Islet of Langerhans (tissue), 1 donor: ENCODE results near the gene ADAM17.

- RRBS = no CpG with 5 or more reads among the region's 24 CpGs
Measured at GRCh38 chr2:8645052-8645446, 36.8 kb upstream of the ID2 start.

DNA sequence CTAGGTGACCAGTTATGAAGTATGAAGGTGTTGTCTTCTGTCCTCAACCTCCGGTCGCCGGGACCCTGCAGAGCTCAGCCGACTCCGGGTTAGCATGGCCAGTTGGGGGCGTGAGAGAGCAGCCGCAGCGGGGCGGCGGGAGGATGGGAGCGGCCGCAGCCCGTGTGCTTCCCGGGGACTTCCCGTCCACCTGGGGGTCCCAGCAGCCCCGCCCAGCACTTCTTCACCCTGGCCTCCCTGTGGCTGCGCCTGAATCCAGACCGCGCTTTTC is 11.4 kb downstream of the ID2 start:
- RRBS = 5% methylated on average over 6 of the region's 19 CpGs

DNA sequence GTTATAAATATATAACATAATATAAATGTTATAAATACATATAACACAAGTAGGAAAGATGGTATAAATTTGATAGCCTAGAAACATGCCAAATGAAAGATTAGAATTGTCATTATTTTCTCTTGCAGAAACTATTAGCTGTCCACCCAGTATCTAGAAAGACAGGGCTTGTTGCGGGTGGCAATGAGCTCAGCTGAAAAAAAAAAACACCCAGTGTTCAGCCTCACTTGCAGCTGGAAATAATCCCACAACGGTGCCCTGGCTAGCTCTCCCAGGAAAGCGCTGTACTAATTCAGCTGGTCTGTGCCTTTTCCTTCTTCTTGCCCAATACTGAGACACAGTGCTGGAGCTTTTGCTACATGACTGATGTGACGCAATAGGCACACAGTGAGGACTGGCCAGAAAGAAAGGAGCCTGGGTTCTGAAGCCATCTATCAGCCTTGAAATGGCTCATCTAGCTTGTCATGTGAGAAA is 16.2 kb downstream of the KIDINS220 start:
- RRBS = no CpG with 5 or more reads among the region's 4 CpGs

DNA sequence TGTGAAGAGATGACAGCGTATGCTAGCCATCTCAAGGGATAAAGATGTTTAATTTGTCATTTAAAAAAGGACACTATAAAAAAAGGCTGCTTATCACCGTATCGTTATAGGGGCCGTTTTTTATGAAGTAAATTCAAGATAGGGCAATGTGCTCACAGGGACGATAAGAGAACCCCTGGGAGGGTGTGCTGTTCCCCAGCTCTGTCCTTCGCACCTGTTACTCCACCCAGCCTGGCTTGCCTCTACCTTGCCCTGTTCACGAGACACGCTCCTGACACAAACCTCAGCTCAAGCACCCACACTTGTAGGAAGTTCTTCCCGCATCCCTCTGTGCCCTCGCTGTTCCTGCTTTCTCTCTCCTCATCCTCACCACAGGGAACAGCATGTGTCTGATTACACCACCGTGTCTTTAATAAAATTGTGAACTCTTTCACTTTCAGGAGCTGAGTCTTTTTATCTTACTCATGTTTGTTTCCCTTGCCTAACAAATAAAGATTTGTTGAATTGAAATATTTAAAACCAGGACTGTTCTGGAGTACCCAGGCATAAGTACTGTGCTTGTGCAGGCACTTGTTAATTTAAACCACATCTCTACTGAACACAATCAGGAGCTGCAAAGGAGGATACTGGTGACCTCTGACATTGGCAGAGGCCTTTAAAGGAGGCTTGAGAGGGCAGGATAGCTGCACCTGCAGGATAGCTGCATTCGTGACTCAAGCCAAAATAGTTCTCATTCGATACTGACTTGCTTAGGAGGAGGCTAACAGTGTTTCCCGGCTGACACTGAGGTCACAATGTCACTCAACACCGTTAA is 26.1 kb upstream of the KIDINS220 start:
- RRBS = no CpG with 5 or more reads among the region's 15 CpGs

DNA sequence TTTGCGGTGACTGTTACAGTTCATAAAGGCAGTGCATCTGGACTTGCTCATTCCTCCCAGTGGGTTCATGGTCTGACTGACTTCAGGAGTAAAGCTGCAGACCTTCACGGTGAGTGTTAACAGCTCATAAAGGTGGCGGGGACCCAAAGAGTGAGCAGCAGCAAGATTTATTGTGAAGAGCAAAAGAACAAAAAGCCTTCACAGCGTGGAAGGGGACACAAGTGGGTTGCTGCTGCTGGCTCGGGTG is 65.2 kb upstream of the KIDINS220 start:
- RRBS = no CpG with 5 or more reads among the region's 5 CpGs

GRCh38 chr2:9170718-9171326 is 35.8 kb upstream of the ASAP2 start:
- RRBS = no CpG with 5 or more reads among the region's 8 CpGs

- RRBS = 4% methylated on average over 14 of the region's 32 CpGs
Measured at GRCh38 chr2:9207696-9208891, 1.5 kb downstream of the ASAP2 start.

DNA sequence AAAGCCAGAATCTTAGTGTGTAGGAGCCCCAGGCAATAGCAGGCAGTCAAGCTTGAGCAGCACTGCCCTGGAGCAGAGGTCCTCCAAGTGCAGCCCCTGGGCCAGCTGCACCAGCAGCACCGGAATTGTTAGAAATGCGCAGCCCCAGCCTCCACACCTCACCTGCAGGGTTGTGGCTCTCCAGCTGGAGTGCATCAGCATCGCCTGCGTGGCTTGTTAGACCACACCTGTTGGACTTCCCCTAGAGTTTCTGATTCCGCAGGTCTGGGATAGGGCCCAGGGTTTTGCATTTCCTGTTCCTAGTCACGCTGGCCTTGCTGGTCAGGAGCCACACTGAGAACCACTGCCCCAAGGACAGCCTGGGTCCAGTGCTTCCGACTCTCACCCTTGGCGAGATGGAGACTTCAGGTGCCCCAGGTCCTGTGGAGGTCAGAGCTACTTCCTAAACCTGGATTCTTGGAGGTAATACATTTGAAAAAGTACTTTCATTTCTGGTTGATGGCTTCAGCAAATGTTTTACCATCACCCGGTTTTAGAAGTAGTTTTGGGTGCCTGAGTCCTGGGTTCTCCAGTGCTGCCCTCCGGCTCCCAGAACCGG is 100.4 kb downstream of the ASAP2 start:
- RRBS = 92% methylated on average over 1 of the region's 11 CpGs

DNA sequence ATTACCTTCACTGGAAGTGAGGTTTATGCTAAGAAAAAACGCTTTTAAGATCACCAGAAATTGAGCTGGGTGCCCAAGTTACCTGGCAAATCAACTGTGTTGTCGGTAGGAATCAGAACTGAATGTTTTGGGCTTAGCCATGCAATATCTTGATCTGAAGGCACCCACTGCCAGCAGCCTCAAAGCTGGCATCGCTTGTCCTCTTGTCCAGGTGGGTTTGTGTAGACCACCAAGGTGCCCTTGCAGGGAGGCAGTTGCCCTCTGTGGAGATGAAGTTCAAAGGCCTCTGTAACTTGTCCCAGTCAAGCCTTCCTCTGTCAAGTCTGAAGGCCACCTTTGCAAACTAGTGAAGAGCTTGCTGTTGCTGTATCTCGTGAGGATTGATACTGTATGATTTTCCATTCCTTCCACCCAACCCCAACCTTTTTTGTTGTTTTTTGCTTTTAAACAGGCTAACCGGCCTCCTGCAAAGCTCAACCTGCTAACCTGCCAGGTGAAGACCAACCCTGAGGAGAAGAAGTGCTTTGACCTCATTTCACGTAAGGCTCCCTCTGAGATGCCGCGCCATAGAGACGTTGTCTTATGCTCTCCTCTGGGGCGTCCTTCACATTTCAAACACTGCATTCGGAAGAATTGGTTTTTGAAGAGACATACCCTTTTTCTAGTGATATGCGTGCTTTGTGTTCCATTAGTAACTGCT is 72.8 kb downstream of the ITGB1BP1 start:
- RRBS = no CpG with 5 or more reads among the region's 12 CpGs

DNA sequence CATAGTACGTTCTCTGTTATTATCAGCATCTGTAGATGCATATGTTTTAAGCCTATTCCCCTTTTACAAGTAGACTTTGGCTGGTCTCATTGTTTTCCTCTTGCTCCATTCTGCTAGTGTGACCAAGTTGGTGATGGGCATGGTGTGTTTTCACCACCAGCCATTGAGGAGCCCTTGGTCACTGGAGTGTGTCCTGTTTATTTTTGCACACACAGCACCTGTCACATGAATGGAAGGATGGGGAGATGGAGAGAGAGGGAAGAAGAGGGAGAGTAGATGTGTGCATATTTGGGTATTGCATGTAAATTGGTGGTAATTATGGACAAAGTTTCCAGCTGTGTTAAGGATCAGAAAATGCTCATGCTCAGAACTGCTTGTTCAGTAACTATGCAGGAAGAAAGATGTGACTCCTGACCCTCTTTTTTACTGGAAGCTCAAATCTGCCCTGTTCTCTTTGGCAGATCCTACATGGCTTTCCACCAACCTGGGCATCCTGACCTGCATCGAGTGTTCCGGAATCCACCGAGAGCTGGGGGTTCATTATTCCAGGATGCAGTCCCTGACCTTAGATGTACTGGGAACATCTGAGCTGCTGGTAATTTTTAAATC is 64.9 kb downstream of the ITGB1BP1 start:
- RRBS = no CpG with 5 or more reads among the region's 4 CpGs

DNA sequence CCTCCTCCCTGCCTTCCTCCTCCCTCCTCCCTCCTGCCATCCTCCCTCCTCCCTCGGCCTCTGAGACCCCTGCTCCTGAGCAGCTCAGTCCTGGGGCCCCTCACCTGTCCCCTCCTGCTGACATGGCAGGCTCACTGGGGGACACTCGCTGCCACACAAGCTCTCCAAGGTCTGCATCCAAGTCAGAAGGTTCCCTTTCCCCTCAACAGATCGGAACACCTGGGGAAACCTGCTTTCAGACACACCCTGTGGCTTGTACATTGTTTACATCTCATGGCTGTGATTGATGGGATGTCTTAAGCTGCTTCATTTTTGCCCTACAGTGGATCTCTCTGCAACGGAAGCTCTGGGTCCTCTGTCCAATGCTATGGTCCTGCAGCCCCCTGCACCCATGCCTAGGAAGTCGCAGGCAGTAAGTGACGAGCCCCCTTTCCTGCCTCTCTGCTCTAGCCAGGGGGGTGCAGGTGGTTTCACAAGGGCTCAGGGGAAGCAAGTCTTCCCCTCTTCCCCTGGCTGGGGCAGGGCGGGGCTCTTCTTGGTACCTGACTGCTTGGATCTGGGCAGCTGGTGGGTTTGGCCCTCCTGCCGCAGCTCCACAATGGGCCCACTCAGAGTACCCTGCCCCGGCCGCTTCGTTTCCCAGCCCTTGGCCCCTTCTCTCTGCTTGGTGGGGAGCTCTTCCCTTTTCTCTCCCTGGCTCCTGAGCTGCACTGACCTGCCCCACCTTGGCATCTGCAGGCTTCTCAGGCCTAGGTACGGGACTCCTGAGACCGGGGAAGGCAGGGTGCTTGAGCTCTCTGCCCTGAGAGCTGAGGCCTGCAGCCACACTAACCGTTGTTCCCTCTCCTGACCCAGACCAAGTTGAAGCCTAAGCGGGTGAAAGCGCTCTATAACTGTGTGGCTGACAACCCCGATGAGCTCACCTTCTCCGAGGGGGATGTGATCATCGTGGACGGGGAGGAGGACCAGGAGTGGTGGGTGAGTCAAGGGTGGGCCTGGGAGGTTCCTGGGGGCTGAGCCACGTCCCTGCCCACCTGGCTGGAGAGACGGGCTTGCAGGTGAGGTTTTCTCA is 22.6 kb downstream of the ITGB1BP1 start:
- RRBS = no CpG with 5 or more reads among the region's 22 CpGs

DNA sequence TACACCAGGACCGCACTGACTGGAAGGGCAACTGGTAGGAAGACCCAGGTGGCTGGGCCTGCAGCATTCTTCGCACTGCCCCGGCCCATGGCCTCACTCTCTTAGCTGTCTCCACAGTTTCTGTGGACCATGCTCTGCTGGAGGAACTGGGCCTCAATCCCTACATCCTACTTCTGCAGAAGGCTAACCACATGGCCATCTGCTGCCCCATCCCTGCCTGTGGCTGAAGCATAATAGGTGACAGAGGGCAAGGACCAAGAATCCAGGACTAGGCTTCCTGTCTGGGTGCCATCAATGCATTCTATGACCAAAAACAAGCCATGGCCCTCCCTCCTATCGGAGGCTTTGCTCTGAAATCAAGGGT is 17.1 kb downstream of the IAH1 start:
- RRBS = no CpG with 5 or more reads among the region's 4 CpGs

GRCh38 chr2:9554737-9555148 is 887 bp downstream of the ADAM17 start:
- RRBS = no CpG with 5 or more reads among the region's 8 CpGs

- RRBS = 3% methylated on average over 22 of the region's 66 CpGs
Measured at GRCh38 chr2:9555614-9556306, at the start of gene ADAM17. Gene ADAM17, minus strand, starts transcription at chr2:9555830.

GRCh38 chr2:9610716-9611685 is 19.8 kb downstream of the YWHAQ start:
- RRBS = no CpG with 5 or more reads among the region's 12 CpGs

- RRBS = no CpG with 5 or more reads among the region's 1 CpG
Measured at GRCh38 chr2:9735925-9736299, 105.1 kb upstream of the YWHAQ start.

- RRBS = no CpG with 5 or more reads among the region's 9 CpGs
Measured at GRCh38 chr2:9778472-9778888, 64.8 kb upstream of the TAF1B start.

- RRBS = no CpG with 5 or more reads among the region's 19 CpGs
Measured at GRCh38 chr2:9797607-9798676, 45.3 kb upstream of the TAF1B start.

GRCh38 chr2:9867892-9868607 is 24.8 kb downstream of the TAF1B start:
- RRBS = no CpG with 5 or more reads among the region's 12 CpGs

GRCh38 chr2:10005862-10006117 is 37.6 kb upstream of the KLF11 start:
- RRBS = no CpG with 5 or more reads among the region's 4 CpGs